Gallbladder (tissue), 1 donor: ENCODE measurements around the genes TMEM132B, RIMBP2 and RAN.

DNA sequence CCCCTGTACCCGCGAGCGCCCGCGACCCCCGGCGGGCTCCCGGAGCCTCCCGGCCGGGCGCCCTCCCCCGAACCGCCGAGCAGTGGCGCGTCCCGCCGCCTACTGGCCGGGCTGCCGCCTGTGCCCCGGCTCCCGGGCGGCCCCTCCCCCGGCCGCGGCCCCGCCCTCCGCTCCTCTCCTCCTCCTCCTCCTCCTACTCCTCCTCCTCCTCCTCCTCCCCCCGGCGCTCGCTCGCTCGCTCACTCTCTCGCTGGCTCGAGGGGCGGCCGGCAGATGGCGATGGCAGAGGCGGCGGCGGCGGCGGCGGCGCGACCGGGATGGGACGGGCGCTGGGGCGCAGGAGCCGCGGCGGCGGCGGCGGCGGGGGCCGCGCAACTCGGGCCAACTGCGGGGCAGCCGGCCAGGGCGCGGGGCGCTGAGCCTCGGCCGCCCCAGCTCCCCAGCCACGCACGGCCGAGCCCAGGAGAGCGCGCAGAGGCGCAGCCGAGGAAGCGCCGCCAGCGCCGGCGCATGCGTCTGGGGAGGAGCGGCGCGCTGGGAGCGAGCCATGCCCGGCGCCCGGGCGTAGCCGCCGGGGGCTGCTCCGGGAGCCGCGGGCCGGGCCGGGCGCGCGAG, at the start of gene TMEM132B:
Gene TMEM132B (plus strand): TSS at position 242 of the 615 bp plus-strand sequence.
- PRO-cap: bidirectional peak, plus-strand start at position 242 of the sequence, minus-strand start at position 104 of the sequence

- PRO-cap: no peak
These were observed 144.7 kb downstream of the TMEM132B start for GRCh38 chr12:125330805-125331325.

DNA sequence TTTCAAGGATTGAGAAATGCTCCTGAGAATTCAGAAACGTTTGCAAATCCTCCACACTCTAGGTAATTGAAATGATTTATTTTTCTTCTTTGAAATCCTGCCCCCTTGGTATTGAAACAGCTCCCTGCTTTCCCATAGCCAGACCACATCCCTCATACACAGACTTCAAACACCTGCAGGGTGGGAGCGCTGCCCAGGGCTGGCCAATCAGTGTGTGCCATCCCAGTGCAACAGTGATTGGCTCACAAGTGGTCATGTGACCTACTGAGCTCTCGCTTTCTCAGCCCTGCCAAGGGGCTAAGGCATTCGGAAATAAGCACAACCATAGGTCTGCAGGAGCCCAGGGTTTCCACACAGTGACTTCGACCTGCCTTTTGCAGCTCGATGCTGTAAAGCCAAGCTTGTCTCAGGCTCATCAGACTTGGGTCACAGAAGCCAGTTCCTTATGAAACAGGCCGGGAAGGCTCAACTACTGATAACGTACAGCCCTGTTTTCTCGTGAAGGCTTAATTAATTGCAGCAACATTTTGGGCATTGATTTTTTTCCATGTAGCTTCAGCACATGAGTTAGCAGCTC, 970.6 kb downstream of the TMEM132B start:
- PRO-cap: no peak

DNA sequence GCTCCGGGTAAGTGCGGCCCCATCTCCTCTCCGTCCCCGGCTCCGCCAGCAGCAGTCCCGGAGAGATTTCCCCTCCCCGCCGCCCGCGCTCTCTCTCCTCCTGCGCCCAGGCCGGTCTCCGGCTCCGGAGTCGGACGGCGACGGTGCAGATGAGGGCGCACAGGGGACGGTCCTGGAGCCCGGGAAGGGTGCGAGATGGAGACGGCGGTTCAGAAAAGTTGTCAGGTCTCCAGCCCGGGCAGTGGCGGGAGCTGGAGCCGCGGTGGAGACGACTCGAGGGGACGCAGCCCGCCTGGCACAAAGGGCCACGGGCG, 1540.3 kb downstream of the TMEM132B start:
- PRO-cap: no peak

- PRO-cap: no peak
These were observed 219.9 kb downstream of the TMEM132C start for GRCh38 chr12:128486889-128487283.

GRCh38 chr12:128818524-128819172, 5.1 kb downstream of the SLC15A4 start:
- PRO-cap: no peak

DNA sequence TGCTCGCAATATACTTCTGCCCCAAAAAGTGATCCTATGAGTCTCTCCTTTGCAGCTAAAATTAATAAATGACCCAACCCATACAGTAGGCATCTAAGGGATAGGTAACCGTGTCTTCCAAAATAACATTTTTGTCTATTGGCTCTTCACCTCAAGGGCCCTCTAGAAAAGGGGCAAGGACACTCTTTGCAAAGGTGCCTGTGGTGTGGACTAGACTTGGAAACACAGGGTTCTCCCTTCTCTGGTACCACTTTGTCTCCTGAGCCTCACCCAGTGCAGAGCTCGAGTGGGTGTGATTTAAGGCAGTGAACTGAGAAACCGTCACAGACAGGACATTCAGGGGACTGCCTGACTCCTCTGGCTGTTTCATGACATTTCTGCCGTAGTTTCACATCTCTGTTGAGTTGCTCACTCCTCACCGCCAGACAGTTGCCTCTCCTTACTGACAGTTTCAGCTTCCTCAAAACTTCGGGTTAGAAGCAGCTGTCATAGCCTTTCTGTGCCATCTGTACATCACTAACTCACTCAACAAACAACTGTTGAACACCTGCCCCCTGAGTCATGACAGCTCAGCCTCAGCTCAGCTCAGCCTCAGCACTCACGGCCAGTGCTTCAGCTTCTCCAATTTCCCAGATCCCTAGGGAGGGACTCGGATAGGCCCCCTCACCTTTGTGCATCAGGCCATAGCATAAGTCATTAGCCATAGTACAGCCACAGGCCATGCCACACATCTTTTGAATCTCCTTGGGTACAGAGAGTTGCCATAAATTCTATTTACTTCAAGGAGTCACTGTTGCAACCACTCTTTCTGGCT, 6.0 kb upstream of the SLC15A4 start:
- PRO-cap: no peak

DNA sequence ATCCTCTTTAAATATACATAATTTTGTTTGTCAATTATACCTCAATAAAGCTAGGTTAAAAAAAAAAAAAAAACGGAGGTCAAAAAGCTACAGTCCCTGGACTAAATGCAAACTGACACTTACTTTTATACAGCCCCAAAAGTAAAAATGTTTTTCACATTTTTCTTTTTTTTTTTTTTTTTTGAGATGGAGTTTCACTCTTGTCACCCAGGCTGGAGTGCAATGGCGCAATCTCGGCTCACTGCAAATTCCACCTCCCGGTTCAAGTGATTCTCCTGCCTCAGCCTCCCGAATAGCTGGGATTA, 29.3 kb downstream of the TMEM132D start:
- PRO-cap: unidirectional peak, plus-strand start at position 63 of the sequence

GRCh38 chr12:130044664-130045549, 117.4 kb upstream of the FZD10 start:
- PRO-cap: no peak

DNA sequence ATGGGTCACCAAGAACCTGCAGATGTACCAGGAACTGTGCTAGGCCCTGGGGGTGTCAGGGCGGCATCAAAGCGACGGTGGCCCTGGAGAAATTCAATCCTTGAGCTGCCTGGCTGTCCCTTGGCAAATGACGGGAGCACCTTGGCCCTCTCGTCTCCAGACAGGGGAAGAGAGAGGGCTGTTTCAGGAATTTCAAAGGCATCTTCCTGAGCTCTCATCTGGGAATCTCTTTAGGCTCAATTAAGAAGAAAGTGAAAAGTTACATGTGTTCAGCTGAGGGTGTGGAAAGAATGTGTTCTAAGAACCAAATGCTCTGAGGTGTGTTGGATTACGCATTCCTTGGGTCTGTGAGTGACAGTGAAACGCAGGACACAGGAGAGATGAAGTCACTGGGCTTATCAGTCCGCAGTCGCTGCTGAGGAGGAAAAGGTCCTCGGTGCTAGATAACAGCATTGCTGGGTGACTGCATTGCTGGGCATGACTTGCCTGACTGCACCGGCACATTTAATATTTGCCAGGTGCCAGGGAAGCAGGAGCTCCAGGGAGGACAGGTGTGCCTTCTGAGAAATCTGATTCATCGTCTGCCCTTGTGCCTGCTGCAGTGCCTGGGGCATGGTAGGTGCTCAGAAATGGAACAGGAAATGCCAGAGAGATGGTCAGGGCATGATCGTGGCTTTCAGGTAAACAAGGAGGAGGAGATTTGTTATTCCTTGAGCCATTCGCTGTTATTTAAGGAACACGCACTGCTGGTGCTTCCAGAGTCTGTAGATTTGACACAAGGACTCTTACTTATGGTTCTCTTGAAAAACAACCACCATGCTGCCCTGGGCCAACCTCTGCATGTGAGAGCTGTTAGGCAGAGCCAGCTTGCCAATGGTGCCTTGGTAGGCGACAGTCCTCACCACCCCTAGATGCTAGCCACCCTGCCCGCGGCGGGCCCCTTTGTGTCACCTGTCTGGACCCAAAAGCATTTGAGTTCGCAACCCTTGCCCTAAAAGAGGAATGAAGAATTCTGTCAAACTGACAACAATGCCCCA, 64.4 kb upstream of the FZD10 start:
- PRO-cap: no peak

DNA sequence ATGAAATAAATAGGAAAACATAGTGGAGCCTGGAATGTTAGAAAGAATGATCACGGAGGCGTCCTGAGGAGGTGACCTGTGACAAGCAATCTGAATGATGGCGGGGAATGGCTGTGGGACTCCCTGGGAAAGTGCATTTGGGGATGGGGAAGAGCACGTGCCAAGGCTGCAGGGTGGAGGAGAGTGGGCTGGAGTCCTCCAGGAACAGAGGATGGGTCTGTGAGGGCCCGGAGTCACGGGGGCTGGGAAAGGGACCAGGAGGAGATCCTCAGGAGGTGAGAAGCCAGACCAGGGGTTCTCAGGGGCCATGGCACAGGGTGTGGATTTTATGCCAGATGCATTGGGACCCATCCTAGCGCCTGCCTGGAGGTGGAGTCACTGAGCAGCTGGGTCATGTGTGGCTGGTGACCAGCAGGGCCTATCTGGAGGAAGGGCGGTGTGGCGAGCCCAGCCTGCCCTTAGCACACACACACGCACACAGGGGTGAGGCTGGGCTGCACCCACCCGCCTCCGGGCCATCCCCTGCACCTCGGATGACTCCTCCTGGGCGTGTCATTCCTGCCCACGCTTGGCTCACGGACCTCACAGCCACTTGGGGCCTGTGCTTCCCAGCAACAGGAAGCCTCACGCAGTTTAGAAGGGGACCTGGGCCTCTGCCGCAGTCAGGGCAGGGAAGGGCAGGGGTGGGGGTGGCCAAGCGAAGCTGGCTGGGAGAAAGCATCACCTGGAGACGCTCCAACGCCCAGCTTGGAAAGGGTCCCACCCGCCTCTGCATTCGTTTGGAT, 36.4 kb upstream of the FZD10 start:
- PRO-cap: no peak

GRCh38 chr12:130491575-130492232, 154.0 kb downstream of the PIWIL1 start:
- PRO-cap: no peak

DNA sequence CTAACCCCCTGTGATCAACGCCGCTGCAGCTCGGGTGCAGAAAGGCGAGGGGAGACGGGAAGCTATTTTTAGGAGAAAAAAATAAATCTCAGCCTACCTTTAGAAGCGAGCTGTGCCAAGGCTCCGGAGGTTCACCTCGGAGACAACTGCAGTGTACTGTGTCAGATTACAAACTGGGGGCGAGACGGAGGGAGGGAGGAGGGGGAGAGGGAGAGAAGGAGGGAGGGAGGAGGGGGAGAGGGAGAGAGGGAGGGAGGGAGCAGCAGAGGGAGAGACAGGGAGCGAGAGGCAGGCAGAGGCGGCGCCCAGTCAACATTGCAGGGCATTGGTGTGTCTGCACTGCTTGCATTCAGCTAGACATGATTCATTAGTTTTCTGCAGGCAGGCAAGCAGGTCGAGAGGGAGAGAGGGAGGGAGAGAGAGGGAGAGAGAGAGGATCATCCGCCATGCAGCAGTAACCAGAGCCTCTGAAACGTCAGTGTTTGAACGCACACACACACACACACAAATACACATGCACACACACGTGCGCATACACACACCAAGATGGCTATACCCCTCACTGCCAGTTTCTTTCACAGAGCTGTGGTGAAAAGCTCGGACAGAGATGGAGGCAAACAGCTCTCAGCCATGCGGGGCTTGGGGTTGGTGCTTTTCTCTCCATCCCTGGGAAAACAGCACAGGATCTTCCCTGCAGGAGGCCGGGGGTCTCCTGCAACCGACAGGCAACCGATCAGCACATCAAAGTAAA, at the start of gene RIMBP2:
Gene RIMBP2 (minus strand): TSS at position 175 of the 751 bp plus-strand sequence.
- PRO-cap: no peak

DNA sequence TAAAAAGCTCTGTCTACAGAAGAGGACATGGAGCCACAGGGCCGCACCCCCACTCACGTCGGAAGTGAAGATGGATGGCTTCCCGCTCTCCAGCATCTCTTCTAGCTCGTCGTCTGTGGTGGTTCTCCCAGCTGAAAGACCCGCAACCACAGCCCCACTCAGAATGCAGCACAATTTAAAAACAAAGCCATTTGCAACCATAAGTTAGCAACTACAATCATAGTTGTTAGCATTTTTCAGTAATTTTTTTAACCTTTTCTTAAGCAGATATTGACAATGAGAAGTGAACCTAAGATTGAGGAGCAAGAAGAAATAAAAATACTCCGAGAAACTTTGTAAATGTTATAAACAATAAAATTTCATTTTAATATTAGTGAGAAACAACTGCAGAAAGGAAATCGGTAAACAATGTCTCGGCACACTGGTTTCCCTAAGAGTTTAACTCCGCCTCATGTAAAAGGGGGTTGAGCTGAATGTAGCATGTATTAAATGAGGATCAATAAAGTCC, 37.6 kb downstream of the STX2 start:
- PRO-cap: no peak

DNA sequence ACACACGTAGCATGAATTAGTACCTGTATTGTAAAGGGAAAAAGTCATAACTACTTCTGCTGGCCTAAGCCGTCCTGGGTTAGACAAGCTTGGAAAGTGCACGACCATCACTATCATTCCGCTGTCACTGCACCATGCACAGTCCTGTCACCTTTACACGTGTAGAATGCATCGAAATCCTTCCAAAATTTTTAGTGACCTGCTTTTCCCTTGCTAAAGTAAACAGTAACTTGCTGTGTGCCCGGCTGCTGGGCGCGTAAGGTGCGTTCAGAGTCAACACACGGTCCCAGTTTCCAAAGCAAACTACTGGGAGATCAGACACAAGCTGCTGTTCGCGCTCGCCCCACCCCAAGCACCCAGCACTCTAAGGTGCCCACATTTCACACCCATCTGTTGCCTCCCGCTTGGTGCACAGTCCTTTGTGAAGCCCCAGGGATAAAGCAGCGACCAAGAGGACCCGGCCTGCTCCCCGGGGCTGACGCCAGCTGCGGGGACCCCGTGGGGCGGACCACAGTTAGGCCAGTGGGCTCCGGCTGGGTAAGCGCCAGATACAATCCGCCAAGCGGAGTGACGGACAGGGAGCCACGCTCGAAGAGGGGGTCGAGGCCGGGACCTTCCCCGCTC, 776 bp downstream of the STX2 start:
- PRO-cap: no peak

- PRO-cap: bidirectional peak, plus-strand start at chr12:130872096, minus-strand start at chr12:130871693
These were observed at the start of gene RAN for GRCh38 chr12:130871376-130872236. Gene RAN (plus strand): TSS chr12:130872066.

DNA sequence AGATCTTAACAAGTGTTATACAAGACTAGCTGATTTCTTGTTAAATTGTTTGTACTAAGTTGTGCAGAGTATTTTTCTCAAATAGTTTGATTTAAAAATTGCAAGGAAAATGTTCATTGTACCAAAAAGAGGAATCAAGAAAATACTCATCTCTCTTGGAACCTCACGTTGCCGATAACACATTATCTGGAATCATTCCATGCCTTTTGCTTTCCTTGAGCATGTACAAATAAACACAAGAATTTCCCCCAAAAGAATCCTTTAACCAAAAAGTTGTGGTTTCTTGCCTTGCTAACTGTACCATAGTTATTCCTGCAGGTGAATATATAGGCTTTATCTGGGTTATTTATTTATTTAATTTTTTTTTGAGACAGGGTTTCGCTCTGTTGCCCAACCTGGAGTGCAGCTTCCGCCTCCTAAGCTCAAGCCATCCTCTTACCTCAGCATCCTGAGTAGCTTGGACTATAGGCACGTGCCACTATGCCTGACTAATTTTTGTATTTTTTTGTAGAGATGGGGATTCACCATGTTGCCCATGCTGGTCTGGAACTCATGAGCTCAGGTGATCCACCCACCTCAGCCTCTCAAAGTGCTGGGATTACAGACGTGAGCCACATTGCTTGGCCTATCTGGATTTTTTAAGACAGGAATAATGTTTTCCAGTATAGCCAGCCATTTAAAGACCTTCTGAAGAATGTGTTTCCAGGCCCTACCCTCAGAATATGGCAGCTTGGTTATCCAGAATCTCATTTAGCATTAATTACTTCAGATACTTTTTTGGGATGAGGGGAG, 1.9 kb downstream of the RAN start:
- PRO-cap: no peak

GRCh38 chr12:130877989-130878877, 6.4 kb downstream of the RAN start:
- PRO-cap: no peak

DNA sequence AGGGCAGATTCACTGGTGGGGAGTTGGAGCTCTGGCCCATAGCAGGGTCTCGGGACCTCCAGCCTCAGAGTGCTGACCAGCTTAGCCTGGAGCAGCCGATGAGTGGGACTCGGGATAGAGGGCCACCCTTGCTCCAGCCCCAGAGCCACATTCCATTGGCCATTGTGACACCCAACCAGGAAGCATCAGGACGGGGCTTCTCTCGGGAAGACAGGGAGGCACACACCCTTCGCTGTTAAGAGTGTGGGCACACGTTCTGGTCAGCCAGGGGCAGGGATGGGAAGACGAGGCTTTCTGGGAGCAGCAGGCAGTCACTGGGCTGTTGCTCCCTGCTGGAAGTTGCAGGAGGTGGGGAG, 1.5 kb downstream of the ADGRD1 start:
- PRO-cap: bidirectional peak, plus-strand start at position 267 of the sequence, minus-strand start at position 104 of the sequence

DNA sequence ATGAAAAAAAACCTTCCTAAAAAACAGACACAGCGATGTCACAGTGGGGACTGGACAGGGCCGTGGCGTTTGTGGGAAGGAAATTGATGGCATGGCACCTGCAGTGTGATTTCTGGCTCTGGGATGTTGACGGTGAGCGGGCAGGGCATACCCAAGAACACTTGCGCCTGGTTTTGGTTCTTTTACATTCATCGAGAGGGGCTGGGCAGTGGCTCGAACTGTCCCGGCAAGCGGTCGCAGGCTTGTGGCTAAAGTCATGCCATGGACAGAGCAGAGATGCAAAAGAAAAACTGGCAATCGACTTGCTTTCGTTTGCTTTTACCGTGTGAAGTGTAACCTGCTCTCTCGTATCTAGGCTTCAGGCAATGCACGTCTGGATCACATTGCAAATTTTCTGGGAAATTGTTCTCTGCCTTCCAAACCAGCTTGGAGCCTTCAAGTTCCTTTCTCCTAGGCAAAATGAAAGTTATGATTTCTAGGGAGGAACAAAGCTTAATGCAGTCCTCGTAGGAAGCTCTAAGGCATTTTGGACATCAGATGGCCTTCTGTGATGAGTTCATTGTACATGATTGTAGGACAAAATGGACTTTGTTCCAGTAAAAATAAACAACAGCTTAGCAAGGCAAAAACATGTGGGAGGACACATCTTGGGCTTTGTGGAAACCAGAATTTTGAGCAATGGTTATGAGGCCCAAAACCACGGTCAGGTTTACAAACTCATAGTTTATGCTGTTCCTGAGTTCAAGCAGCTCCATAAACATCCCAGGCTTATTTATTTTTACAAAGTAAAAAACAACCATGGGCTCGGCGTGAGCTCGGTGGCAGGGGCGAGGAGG, 18.3 kb downstream of the ADGRD1 start:
- PRO-cap: no peak